ENCODE results near the gene HOXC11.

- PRO-cap: bidirectional peak, plus-strand start at chr12:53233048, minus-strand start at chr12:53232972
These were observed 846 bp upstream of the RARG start for GRCh38 chr12:53232841-53233268.

DNA sequence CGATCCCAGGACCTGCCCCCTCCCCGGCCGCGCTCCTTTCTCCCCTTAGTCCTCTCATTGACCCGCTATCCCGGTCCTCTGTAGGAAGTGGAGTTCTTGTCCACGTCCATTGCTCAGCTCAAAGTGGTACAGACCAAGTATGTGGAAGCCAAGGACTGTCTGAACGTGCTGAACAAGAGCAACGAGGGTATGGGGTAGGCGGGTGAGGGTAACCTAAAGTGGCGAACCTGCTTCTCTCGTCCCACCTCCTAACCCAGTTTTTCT is 345 bp downstream of the PFDN5 start:
- PRO-cap: no peak

DNA sequence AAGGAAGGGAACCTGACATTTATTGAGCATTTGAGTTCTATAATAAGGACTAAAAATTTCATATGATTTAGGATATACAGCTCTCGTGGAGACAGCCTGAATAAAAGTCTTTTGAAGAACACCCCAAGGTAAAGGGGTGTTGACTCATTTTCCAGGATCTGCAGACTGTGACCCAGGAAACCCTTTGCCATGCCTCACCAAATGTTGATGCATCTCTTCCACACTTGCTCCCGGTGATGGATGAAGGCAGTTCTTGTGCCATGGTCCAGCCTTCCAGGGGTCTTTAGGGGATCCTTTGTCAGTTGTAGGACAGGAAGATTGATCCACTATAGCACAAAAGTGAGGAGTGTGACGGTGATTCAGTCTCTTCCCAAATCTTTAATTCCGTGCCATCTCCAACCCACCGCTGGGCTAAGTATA is 1.0 kb downstream of the AAAS start:
- PRO-cap: no peak

DNA sequence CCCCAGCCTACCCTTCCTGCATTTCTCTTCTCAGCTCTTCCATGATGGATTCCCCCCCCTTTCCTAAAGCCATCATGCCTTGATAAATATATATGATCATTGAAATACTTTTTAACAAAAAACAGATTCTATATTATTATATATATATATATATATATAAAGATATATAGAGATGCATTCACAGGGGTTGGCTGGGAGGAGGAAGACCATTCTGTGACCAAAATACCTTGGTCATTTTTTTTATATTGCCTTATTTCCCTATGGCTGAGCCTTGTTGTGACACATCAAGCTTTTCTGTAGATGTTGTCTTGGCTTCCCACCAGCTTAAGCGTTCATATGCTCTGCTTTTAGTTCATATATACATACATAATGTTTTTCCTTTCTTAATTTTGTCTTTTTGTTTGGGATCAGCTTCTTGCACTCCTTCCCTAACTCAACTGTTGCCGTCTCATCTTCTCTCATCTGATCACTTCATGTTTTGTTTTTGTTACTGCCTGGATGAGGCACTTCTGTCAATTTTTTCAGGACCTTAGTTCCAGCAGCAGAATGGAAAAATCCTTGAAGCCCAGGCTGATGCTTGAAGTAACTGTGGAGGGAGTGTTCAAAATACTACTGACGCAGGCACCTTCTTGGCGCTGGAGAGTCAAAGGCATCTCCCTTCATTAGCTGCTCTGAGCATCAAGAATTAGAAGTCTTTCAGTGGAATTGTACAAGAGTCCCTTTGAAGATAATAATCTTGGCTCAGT is 12.0 kb upstream of the AMHR2 start:
- PRO-cap: no peak

DNA sequence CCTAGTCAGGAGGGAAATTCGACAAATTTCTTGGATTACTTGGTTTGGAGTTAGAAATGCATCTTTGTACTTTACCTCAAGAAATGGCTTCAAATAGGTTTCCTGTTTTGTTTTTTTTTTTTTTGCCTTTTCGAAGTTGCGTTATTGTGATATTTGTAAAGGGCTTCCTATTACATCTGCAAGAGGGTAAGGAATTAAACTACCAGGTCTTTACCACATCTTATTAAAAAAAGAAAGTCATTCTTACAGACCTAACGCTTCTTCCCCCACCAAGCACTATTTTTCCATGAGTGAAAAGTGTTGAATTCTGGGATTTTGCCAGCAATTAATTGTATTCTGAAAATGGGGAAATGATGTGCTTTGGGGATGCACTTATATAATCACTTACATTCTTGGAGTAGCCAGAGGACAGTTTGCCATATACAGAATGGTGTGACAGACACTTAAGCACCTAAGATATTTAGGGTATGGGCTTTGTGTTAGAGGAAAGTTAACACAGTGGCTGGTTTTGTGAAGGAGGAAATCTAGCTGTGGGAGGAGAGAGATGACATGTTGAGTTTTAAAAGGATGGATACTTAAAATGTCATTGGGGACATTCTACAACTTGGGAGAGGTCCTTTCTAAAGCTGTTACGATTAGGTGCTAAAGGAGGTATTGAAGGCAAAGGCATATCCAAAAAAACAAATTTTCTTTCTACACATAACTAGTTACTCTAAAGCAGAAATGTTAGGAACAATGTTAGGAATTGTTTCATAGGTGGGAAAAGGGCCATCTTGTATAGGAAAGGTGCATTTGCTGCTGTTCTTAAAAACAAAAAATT is 1.4 kb downstream of the PCBP2 start:
- PRO-cap: no peak

GRCh38 chr12:53453918-53455174 is 2.4 kb downstream of the PCBP2 start:
- PRO-cap: no peak

GRCh38 chr12:53467424-53468338 is 15.8 kb downstream of the PCBP2 start:
- PRO-cap: no peak

DNA sequence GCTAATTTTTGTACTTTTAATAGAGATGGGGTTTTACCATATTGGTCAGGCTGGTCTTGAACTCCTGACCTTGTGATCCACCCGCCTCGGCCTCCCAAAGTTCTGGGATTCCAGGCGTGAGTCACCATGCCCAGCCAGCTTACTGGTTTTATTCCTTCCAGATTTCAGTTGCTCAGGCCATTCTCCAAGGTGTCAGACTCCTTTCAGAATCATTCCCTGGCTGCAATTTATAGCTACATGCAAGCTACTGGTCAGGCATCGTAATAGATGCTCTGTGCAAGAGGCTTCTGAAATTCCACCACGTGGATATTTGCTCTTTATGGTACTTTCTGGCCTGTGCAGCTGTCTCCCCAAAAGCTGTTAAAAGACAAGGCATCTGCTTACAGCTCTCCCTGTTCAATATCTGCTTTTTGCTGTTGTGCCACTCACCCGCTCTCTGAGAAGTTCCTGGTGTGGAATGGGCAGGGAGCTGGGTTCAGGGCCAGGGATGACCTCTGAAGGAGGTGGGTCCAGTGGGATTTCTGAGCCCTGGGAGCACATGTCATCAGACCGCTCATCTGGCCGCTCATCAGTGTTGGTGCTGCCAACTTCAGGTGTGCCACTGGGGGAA is 17.6 kb downstream of the MAP3K12 start:
- PRO-cap: no peak

DNA sequence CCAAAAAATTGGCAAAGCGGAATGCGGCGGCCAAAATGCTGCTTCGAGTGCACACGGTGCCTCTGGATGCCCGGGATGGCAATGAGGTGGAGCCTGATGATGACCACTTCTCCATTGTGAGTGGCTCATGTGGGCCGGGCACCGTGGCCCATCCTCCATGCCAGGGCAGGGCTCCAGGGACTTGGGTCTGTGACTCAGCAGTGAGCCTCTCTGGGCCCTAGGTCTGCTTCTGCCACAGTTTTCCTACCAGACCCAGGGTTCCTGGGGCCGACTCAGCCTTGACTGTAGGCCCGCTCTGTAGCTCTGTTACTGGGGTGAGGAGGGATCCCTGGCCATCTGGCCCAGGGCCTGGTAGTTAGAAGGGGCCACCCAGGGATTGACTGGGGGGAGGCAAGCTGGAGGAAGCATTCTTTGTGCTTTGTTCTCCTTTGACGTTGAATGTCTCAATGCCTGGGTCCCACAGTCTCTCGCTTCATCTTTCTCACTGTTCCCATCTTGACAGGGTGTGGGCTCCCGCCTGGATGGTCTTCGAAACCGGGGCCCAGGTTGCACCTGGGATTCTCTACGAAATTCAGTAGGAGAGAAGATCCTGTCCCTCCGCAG is 2.0 kb downstream of the NPFF start:
- PRO-cap: no peak

DNA sequence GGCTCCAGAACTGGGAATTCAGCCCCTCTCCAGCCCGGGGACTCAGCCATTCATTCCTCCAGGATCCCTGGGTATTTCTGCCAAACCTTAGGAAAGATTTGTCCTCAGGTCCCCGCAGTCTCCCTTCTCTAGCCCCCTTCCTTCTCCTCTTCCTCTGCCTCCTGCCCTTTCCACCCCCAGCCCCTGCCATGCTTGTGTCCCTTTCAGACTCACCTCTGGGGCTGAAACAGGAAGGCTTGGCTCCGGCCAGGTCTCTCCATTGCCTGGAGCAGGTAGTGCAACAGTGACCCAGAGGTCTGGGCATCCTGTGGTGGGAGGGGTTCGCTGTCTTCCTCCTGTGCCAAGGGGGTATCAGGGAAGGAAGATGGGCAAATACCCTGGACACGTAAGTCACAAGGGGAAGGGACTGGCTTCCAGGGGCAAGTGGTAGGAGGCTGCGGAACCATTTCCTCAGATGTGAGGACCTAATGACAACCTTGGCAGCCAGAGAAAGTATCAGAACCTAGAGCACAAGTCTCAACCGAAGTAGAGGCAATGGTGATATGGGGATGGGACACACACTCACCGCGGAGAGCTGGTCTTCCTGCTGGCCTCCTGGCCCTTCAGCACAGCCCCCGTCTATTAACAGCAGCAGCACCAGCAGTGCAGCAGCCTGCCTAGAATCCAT is 343 bp downstream of the NPFF start:
- PRO-cap: no peak

- PRO-cap: no peak
These were observed 31.2 kb upstream of the NPFF start for GRCh38 chr12:53538379-53538959.

DNA sequence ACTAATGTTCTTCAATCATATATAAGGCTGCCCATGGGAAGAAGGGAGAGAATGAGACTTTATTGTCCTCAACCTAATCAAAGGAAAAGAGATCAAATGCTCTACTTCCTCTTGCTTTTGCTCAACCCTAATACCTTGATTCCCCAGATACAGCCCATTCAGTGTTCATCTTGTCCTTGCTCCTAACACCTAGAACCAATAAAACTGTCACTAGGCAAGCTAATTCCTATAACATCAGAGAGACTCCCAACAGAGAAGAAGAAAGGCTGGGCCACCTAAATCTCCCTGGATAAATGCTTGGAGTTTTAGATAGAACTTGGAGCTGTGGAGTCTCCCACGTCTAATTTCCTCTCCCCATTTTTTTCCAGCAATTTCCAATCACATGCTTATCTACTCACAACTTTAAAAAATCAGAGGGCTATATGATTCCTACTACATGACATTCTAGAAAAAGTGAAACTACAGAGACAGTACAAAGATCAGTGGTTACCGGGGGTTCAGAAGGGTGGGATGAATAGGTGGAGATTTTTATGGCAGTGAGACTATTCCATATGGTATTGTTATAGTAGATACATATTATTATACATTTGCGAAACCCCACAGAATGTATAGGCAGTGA is 35.7 kb downstream of the ATF7 start:
- PRO-cap: no peak

DNA sequence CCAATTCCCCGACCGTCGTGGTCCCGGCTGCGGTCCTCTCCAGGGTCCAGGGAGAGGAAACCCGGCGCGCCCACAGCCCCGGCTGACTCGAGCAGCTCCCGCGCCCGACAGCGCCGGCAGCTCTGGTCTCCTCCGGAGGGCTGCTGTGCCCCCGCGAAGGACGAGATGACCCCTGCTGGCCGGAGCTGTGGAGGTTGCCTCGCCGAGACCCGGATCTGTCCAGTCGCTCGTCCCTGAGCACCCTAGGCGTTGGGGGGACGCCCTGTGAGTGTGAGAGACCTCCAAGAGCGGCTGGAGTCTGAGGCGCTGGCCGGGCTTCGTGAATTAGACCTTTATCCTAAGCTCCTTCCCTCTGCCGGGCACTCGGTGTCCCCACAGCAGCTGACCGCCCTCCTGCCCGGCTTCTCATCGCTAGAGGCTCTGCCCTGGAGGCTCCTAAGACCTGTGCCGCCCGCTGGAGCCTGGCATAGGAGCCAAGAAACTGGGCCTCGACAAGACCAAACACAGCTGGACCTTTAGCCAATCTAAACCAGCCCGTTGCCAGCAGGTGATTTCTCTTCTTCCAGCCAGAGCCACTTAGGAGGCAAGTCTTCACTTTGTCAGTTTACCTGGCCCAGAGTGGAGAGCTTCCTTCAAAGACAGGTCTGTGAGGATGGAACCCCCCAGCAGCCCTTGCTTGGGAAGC is 6.8 kb downstream of the HOXC12 start:
- PRO-cap: no peak

- PRO-cap: no peak
These were observed at the start of gene HOXC11 for GRCh38 chr12:53972773-53974139. Gene HOXC11, plus strand, starts transcription at chr12:53973126.

DNA sequence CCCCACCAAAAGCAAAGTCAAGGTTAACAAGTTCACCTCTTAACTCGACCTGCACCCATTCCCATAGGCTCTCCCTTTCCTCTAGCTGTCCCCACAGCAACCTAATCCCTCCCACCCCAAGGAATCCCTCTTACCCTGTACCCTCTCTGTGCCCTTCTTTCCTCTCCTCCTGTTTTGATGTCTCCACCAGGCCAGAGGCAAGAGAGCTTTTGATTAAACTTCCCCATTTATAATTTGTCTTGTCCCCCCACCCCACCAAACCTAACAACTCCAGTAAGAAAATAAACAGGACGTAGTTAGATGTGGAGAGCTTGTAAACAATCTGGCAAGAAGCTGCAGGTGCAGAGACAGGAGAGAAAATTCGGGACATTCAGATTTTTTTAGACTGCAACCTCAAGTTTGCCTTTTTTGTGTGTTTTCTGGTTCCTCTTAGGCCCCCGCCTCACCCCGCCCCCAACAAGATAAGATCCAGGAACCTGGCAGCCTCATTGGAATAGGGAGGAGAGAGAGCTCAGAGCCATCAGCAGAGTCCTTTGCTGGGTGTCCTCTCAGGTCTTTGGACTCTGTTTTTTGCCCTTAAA is 2.7 kb downstream of the HOXC10 start:
- PRO-cap: no peak

DNA sequence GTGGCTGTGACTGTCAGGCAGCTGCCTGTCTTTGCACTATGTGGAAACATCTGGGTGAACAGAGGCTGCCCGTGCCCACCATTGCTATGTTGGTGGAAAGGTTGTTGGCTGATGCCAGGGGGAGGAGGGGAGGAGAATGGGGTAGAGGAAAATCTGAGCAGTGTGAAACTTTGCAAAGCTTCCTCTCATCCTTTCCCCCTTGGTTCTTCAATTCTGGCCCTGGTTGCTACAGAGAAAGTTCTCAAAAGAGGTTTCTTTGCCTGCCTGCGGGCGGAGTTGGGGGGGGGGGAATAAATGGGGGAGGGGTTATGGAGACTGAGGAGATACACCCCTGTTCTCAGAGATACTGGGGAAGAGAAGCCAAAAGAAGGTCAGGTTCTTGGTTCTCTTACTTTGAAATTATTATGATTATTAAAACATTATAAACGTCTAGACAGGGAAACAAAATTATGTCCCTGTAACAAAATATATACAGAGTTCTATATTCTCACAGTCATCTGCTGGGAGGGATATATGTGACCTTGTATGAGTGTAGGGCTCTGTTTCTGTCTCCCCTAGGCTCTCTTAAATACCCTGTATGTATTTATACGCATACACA is 7.3 kb upstream of the HOXC9 start:
- PRO-cap: no peak

DNA sequence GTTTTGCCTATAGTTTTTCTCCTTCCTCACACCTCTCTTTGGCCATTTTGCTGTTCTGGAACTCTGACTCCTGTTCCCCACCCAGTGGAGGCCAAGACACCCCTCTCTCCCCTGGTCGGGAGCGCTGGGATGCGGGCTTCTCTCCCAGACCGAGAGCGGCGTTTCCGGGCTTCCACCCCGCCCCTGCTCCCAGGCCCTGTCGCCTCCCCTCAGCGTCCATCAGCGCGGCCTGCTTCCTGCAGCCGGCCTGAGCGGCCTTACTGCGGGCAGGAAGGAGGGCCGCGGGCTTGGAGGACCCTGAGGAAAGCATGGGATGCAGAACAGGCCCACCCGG is 4.0 kb upstream of the HOXC8 start:
- PRO-cap: no peak

GRCh38 chr12:54036873-54037358 is 4.1 kb downstream of the HOXC5 start:
- PRO-cap: no peak

DNA sequence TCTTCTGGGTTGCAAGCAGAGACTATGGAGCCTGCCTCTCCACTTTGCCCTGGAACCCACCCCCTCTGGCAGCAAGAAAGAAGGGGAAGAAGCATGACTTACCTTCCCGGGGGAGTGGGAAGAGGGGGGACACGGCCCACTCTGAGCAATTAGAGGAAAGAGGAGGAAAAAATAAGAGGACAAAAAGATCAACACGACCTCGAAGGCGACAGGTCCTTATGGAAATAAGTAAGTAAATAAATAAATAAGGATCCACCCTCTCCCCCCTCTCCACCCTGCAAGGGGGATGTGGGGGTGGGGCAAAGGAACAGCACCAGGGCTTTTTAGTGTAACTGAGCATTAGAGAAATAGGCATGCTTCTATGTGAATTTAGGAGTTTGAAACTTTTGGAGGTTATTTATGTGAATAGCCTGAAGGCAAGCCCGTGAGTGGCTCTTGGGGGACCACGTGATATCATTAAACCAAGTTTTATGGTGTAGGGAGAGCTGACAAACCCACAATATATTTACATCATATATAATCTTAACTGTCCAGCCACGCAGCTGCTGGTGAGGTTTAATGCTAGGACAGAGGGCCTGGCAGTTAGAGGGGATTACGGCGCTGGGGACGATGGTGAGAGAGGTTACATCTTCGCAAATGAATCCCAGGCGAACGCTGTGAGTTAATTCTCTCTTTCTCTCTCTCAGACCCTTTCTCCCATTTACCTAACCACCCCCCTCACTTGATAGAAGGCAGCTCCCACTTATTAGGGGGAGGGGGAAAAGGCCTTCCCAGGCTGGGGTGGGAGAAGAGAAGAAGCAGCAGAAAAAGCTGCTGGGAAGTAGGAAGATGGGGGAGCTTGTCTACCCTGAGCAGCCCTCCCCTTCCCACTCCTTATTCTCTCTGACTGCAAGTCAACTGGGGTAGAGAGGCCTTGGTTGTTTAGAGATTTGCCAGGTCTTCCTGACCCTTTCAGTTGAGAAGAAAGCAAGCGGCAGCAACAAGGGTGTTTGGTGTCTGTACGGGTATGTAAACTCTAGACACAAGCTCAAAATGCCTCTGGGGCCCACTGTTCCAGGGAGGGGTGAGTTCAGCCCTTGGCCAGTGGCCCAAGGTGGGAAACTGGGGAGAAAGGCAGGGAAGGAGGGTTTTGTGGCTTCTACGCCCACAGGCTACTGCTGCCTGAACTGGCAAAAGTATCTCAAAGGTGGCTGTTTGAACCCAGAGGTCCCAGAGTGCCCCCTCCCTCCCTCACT is 4.9 kb downstream of the HOXC5 start:
- PRO-cap: no peak

- PRO-cap: no peak
These were observed 15.6 kb downstream of the SMUG1 start for GRCh38 chr12:54173027-54173788.

All from gallbladder (tissue), 1 donor.